Thyroid gland (tissue), 7 donors: ENCODE measurements around a stretch of chr2.

DNA sequence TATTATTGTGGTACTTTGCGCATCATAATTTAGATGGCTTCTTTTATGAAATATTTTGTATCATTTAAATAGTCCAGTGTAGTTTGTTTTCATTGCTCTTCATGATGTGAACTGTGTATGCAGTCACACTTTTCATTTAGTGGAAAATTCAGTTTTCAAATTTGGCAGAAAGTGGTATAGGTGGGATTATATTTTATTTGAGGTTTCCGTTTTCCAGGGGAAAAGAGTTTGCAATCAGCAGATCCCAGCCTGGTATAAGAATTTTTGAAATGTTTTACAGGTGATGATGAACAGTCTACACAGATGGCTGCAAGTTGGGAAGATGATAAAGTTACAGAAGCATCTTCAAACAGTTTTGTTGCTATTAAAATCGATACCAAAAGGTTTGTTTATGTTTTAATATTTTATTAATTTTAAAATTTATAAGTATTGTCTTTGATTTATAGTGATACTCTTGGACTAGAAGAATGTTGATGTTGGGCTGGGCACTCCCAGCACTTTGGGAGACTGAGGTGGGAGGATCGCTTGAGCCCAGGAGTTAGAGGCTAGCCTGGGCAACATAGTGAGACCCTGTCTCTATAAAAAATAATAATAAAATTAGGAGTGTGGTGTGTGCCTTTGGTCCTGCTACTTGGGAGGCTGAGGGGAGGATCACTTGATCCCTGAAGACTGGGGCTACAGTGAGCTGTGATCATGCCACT, 6.5 kb downstream of the UBXN4 start:
- PRO-cap, 2 experiments: no peak in any of the 2 experiments
- RAMPAGE, long total RNA, 5 experiments: no peak in any of the 5 experiments

GRCh38 chr2:135762347-135762985, 20.8 kb downstream of the UBXN4 start:
- PRO-cap, 2 experiments: no peak in any of the 2 experiments
- RAMPAGE, long total RNA, 5 experiments: no peak in any of the 5 experiments

DNA sequence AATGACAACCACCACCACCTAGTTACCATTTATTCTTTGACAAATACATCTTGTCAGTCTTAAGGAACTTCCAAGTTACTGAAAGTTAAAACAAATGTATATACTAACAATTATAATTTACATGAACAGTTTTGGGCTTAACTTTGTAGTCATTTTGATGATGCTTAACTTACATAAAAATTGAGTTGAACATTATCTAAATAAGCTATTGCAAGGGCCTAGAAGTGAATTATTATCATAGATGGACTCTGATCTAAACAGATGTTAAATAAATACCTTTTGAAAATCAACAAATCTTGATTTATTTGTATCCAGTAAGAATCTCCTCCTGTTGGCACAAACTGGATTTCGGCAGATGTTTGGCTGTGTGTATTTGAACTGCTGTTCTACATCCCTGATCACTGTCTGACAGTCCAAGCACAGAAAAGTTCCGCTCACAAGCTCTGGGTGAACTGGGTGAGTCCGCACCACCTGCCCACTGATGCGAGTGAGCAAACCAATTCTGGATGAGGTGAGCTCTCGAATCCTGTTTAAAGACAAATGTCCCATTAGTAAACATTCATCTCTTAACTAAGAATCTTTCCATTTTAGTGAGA, 7.8 kb downstream of the MCM6 start:
- PRO-cap, 2 experiments: no peak in any of the 2 experiments
- RAMPAGE, long total RNA, 5 experiments: no peak in any of the 5 experiments

DNA sequence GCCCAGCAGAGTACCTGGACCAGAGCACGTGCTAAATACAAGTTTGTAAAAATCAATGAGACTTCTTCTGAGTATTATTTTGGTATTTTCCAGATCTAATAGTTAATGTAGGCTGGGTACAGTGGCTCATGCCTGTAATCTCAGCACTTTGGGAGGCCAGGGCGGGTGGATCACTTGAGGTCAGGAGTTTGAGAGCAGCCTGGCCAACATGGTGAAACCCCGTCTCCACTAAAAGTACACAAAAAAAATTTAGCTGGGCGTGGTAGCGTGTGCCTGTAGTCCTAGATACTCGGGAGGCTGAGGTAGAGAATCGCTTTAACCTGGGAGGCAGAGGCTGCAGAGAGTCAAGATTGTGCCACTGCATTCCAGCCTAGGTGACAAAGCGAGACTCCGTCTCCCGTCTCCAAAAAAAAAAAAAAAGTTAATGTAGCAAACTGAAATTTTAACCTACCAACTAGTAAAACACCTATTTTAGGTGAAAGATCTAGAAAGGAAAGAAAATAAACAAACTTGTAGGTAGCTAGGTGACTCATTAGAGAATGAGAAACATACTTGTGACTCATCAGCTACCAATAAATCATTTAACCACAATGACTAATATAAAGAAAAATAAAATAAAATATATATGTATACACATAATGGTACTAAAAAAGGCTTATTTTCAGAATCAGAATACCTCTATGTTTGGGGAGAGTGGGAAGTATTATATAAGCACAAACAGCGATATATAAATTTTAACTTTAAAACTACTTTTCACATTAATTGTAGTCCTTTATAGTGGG, 36.8 kb downstream of the DARS1 start:
- PRO-cap, 2 experiments: no peak in any of the 2 experiments
- RAMPAGE, long total RNA, 5 experiments: no peak in any of the 5 experiments

- PRO-cap, 2 experiments: no peak in any of the 2 experiments
- RAMPAGE, long total RNA, 5 experiments: no peak in any of the 5 experiments
Observed at GRCh38 chr2:136114000-136114248, 4.0 kb downstream of the CXCR4 start.

DNA sequence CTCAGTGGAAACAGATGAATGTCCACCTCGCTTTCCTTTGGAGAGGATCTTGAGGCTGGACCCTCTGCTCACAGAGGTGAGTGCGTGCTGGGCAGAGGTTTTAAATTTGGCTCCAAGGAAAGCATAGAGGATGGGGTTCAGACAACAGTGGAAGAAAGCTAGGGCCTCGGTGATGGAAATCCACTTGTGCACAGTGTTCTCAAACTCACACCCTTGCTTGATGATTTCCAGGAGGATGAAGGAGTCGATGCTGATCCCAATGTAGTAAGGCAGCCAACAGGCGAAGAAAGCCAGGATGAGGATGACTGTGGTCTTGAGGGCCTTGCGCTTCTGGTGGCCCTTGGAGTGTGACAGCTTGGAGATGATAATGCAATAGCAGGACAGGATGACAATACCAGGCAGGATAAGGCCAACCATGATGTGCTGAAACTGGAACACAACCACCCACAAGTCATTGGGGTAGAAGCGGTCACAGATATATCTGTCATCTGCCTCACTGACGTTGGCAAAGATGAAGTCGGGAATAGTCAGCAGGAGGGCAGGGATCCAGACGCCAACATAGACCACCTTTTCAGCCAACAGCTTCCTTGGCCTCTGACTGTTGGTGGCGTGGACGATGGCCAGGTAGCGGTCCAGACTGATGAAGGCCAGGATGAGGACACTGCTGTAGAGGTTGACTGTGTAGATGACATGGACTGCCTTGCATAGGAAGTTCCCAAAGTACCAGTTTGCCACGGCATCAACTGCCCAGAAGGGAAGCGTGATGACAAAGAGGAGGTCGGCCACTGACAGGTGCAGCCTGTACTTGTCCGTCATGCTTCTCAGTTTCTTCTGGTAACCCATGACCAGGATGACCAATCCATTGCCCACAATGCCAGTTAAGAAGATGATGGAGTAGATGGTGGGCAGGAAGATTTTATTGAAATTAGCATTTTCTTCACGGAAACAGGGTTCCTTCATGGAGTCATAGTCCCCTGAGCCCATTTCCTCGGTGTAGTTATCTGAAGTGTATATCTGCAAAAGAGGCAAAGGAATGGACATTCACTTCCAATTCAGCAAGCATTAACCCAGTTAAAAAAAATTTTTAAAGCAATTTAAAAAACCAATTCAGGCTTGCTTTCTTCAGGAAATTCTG, 2.7 kb downstream of the CXCR4 start:
- PRO-cap, 2 experiments: no peak in any of the 2 experiments
- RAMPAGE, long total RNA, 5 experiments: no peak in any of the 5 experiments

GRCh38 chr2:136116034-136116914, 1.7 kb downstream of the CXCR4 start:
- PRO-cap, 2 experiments: no peak in any of the 2 experiments
- RAMPAGE, long total RNA, 5 experiments: no peak in any of the 5 experiments

GRCh38 chr2:136214741-136215006, 96.7 kb upstream of the CXCR4 start:
- PRO-cap, 2 experiments: no peak in any of the 2 experiments
- RAMPAGE, long total RNA, 5 experiments: no peak in any of the 5 experiments

GRCh38 chr2:136326894-136328135, 209.4 kb upstream of the CXCR4 start:
- PRO-cap, 2 experiments: no peak in any of the 2 experiments
- RAMPAGE, long total RNA, 5 experiments: no peak in any of the 5 experiments

DNA sequence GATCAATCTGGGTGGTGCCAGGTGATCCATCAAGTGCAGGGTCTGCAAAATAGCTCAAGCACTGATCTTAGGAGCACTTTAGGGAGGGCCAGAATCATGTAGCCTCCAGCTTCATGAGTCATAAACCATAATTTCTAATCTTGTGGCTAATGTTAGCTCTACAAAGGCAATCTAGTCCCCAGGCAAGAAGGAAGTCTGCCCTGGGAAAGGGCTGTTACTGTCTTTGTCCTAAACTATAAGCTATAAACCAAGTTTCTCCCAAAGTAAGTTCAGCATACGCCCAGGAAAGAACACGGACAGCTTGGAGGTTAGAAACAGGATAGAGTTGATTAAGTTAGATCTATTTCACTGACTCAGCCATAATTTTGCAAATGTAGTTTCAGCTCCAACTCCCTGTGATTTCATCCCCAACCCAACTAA, 227.0 kb upstream of the SPOPL start:
- PRO-cap, 2 experiments: no peak in any of the 2 experiments
- RAMPAGE, long total RNA, 5 experiments: no peak in any of the 5 experiments

GRCh38 chr2:138356239-138356544, 145.4 kb upstream of the SPOPL start:
- PRO-cap, 2 experiments: no peak in any of the 2 experiments
- RAMPAGE, long total RNA, 5 experiments: no peak in any of the 5 experiments

- PRO-cap, 2 experiments: no peak in any of the 2 experiments
- RAMPAGE, long total RNA, 5 experiments: no peak in any of the 5 experiments
Observed at GRCh38 chr2:138515947-138516705, 14.6 kb downstream of the SPOPL start.

- PRO-cap, 2 experiments: no peak in any of the 2 experiments
- RAMPAGE, long total RNA, 5 experiments: no peak in any of the 5 experiments
Observed at GRCh38 chr2:138599008-138599302, 97.4 kb downstream of the SPOPL start.

DNA sequence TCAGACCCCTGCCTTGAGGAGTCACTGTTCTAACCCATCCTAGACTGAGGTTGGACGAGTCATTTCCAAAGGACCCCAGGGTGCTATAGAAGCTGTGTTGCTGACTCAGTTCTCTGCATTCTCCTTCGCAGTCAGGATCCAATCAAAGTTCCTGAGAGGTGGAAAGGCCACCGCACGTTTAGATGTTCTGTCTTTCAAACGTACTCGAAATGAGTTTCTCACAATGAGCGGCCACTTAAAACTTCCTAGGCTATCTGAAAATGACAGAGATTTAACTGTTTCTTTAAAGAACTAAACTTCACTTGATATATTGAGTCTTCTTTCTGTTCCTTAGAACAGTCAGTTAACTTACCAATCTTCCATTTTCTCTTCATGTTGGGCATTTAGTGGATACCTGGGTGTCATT, 854.6 kb upstream of the NXPH2 start:
- PRO-cap, 2 experiments: no peak in any of the 2 experiments
- RAMPAGE, long total RNA, 5 experiments: no peak in any of the 5 experiments

DNA sequence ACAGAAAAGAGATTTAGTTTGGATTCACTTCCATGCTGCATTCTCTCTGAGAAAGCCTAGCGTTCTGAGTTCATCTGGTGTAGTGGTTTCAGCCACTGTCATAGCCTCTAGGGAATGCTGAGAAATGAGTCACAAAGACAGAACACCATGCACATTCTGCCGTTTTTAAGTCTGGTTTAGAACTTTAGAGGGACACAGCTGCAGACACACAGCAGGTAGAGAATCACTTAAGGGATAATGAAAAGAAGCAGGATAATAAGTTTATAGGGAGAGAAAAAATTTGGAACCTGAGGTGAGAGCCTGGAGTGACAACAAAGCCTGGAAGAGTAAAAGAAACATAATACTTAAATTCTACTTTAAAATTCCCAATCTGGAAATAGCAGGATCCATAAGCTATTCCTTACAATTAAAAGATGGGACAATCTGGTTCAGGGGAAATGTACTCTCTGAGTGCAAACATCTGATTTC, 93.6 kb downstream of the LRP1B start:
- PRO-cap, 2 experiments: peak in 1 of 2 experiments; most common plus-strand start position 181 of the sequence (in 1)
- RAMPAGE, long total RNA, 5 experiments: no peak in any of the 5 experiments

DNA sequence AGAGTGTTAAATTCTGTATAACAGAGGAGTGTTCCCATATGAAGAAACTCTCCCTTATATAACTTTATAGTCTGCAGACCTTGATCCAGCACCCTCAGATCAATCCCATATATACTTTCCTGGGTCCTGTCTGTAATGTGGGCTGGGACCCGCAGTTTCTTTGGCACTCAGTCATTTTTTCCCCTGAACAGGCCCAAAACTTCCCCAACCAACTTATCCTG, 331.9 kb upstream of the LRP1B start:
- PRO-cap, 2 experiments: peak in 1 of 2 experiments; most common minus-strand start position 105 of the sequence (in 1)
- RAMPAGE, long total RNA, 5 experiments: no peak in any of the 5 experiments

GRCh38 chr2:142865969-142866320, 11.5 kb upstream of the KYNU start:
- PRO-cap, 2 experiments: peak in 1 of 2 experiments; most common plus-strand start chr2:142866146 (in 1)
- RAMPAGE, long total RNA, 5 experiments: no peak in any of the 5 experiments

GRCh38 chr2:143936584-143937218, 395.6 kb downstream of the GTDC1 start:
- PRO-cap, 2 experiments: peak in 2 of 2 experiments; most common plus-strand start chr2:143937064 (in 1); most common minus-strand start chr2:143937171 (in 2)
- RAMPAGE, long total RNA, 5 experiments: no peak in any of the 5 experiments

GRCh38 chr2:144349480-144350002, 17.2 kb upstream of the GTDC1 start:
- PRO-cap, 2 experiments: peak in 2 of 2 experiments; most common plus-strand start chr2:144349872 (in 2); most common minus-strand start chr2:144349678 (in 2)
- RAMPAGE, long total RNA, 5 experiments: start-site peak on the plus strand in 2 of 5 experiments, at chr2:144349856-144349952 at its widest, 5 to 15 reads per replicate

DNA sequence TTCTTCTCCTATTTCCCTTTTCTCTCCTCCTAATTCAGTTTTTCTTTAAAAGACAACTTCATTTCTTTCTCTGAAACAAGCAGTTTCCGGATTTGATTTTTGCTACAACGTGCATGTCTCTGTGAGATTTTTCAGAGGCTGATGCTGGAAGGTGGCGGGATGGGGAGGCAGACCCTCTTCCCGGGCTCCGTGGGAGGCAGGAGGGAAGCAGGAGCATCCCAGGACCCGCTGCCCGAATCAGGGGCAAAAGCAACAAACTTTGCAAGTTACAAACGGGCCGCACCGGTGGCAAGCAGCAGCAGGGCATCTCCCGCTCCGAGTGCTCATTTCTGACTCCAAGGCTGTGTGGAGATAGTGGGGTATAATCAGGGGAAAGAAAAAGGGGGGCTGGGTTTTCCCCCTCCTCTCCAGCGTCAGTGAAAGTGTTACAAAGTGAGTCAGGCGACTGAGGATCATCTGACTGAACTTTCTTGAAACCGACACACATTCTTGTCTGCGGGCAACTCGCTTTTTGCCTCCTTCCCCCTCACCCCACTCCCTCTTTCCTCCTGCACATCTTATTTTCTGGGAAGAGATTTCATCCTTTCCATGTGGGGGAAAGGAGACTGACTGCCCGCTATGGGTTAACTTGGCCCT, 6.3 kb downstream of the ZEB2 start:
- PRO-cap, 2 experiments: peak in 2 of 2 experiments; most common plus-strand start position 482 of the sequence (in 1); most common minus-strand start position 337 of the sequence (in 2)
- RAMPAGE, long total RNA, 5 experiments: no peak in any of the 5 experiments